Testis (tissue), 5 donors: Measurements from ENCODE around the gene RFTN1.

GRCh38 chr3:16063515-16064085 is 110.9 kb upstream of the GALNT15 start:
- PRO-cap, 3 experiments: no peak in any of the 3 experiments
- RAMPAGE, long total RNA, 2 experiments: no peak in any of the 2 experiments
- RRBS: no CpG with 5 or more reads among the region's 3 CpGs

DNA sequence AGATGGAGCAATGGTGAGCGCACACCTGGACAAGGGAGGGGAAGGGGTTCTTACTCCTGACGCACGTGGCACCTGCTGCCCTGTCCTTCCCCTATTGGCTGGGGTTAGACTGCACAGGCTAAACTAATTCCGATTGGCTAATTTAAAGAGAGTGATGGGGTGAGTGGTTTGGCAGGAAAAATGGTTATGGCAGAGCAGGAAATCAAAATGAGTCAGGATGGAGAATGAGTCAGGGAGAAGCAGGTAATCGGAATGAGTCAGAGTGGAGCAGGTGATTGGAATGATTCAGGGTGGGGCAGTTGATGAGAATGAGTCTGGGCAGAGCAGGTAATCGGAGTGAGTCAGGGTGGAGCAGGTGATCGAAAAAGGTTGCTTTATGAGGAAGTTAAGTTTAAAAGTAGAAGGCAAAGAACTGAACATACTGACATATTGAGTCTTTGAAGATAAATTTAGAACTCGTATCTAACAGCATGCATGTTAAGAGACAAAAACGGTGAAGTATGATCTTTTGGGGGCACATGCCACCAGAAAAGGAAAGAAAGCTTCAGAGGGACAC is 73.0 kb upstream of the GALNT15 start:
- PRO-cap, 3 experiments: no peak in any of the 3 experiments
- RAMPAGE, long total RNA, 2 experiments: no peak in any of the 2 experiments
- RRBS: no CpG with 5 or more reads among the region's 9 CpGs

DNA sequence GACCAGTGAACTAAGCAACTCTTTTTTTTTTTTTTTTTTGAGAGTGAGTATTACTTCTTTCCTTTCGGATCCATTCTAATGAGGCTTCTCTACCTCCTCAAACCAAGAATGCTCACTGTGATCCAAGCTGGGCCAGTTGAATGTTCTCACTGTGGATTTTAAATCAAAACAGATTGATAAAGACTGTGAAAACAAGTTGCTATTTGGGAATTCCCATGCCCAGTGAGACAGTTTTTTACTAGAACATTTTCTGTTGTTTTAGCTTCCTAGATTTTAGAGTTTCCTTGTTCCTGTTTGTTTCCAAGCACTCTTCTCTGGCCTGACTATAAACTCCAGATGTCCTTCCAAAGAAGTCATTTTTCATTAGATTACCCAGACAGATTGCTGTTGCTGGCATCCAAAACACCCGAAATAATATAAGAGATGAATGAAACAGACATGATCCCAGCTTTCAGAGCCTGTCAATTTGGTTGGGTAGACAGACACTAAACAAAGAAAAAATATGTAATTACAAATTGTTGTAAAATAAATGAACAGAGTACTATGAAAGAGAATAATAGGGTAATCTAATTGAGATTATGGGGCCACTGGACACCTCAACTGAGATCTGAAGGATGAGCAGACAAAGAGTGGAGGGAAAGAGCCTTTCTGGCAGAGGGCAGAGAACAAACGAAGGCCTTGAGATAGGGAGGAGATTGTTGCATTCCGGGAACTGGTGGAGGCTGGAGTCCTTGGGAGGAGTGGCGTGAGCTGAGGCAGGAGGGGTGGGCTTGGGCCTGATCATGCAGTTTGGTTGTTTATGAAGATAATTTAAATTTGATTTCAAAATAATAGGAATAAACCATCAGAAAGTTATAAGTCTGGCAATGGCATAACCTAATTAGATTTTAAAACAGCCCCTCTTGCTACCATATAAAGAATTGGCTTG is 59.8 kb upstream of the GALNT15 start:
- PRO-cap, 3 experiments: peak in 1 of 3 experiments; most common plus-strand start position 752 of the sequence (in 1); most common minus-strand start position 697 of the sequence (in 1)
- RAMPAGE, long total RNA, 2 experiments: no peak in any of the 2 experiments
- RRBS: no CpG with 5 or more reads among the region's 5 CpGs

DNA sequence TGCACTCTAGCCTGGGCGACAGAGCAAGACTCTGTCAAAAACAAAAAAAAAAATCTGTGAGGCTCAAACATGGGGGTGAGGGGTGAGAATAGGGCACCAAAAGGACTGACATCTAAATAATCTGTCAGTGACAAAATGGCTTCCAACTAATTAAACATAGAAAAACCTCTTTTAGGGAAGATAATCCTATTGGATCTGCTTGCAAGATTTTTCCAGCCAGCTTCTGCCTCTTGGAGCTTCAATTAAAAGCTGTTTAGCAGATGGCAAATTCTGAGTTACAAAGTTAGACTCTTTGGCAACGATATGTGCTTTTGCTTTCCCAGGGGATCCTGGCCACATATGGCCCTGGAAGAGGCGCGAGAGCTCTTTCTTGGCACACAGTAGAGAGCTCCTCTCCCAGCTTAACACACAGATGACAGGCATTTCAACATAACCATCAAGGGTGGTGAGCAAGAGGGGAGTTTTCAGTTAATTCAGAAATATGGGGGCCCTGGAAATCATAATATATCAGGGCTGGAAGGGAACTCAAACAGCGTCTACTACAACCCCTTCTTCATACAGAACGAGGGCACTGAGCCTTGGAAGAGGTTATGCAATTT is 41.6 kb upstream of the GALNT15 start:
- PRO-cap, 3 experiments: no peak in any of the 3 experiments
- RAMPAGE, long total RNA, 2 experiments: no peak in any of the 2 experiments
- RRBS: no CpG with 5 or more reads among the region's 6 CpGs

- PRO-cap, 3 experiments: peak in 3 of 3 experiments; most common plus-strand start chr3:16178463 (in 1); most common minus-strand start chr3:16178386 (in 2)
- RAMPAGE, long total RNA, 2 experiments: no peak in any of the 2 experiments
- RRBS: no CpG with 5 or more reads among the region's 23 CpGs
Measured at GRCh38 chr3:16178147-16178812, 3.8 kb downstream of the GALNT15 start.

GRCh38 chr3:16278816-16279855 is 14.1 kb downstream of the OXNAD1 start:
- PRO-cap, 3 experiments: no peak in any of the 3 experiments
- RAMPAGE, long total RNA, 2 experiments: no peak in any of the 2 experiments
- RRBS: no CpG with 5 or more reads among the region's 4 CpGs

DNA sequence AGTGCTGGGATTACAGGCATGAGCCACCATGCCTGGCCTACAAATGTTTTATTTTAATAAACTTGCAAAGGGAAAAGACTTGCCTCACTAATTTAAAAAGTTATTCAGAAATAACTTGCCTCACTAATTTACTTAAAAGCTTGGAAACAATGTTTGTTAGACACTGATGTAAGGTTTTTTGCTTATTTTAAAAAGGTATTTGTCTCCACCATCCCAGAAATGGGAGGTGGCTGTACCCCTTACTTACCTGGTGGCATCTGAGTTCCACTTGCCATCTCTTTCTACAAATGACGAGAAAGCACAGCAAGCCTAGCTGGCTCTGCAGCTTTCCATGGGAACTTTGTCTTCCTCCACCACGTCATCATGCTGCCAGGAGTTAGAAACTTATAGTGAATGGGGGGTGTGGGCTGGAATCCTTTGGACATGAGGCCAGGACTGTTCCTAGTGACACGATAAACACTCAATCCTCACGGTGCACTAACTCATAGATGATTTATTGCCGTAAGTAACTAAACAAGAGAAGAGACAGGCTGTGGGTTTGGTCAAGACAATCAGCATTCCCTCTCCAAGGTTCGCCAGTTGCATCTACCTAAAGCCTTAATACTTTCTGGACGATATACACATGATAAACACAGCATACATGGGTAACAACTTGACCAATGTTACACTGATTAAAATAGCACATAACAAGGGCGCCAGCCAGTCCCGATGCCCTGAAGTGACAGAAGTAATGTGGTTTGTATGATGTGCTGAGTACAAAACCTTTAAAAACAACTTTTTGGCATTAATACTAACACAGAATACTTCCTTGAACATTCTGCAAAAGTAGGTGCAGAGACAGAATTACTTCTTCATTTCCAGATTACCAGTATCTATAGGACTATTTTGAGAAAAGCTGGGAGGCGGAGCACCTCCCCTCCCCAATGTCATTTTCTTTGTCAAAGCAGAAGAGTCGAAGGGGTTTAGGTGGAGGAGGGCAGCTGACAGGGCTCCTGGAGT is 50.7 kb downstream of the OXNAD1 start:
- PRO-cap, 3 experiments: no peak in any of the 3 experiments
- RAMPAGE, long total RNA, 2 experiments: no peak in any of the 2 experiments
- RRBS: no CpG with 5 or more reads among the region's 11 CpGs

DNA sequence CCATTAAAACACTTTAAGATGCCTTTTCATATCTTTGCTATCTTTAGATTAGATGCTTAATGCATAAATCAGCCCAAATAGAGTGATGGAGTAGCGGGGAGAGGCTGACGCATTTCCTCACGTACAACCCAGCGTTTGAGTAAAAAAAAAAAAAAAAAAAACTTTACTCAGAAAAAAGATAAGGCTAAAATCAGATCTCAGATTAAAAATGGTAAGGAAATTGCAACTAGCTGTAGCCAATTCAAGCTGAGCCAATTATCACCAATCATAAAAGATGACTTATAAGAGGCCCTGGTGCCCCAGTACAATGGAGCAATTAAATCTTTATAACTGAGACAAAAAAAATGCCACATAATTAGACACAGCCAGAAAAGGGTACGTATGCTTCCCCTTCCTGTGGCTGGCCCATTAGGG is 45.0 kb downstream of the RFTN1 start:
- PRO-cap, 3 experiments: no peak in any of the 3 experiments
- RAMPAGE, long total RNA, 2 experiments: no peak in any of the 2 experiments
- RRBS: no CpG with 5 or more reads among the region's 5 CpGs

- PRO-cap, 3 experiments: peak in 3 of 3 experiments; most common plus-strand start chr3:16513775 (in 2); most common minus-strand start chr3:16513705 (in 2)
- RAMPAGE, long total RNA, 2 experiments: start-site peak on the minus strand in 2 of 2 experiments, at chr3:16513494-16513680 at its widest, 21 to 108 reads per replicate
- RRBS: 2% methylated on average over 51 of the region's 77 CpGs
Measured at GRCh38 chr3:16513401-16514163, at the start of gene RFTN1. TSS of gene RFTN1 (minus strand) at chr3:16513699.

GRCh38 chr3:16897191-16897481 is 12.4 kb downstream of the PLCL2 start:
- PRO-cap, 3 experiments: no peak in any of the 3 experiments
- RAMPAGE, long total RNA, 2 experiments: no peak in any of the 2 experiments
- RRBS: no CpG with 5 or more reads among the region's 1 CpG

- PRO-cap, 3 experiments: peak in 1 of 3 experiments; most common minus-strand start chr3:16924127 (in 1)
- RAMPAGE, long total RNA, 2 experiments: no peak in any of the 2 experiments
- RRBS: no CpG with 5 or more reads among the region's 1 CpG
Measured at GRCh38 chr3:16924028-16924302, 39.2 kb downstream of the PLCL2 start.

- PRO-cap, 3 experiments: no peak in any of the 3 experiments
- RAMPAGE, long total RNA, 2 experiments: no peak in any of the 2 experiments
- RRBS: no CpG with 5 or more reads among the region's 4 CpGs
Measured at GRCh38 chr3:16987073-16987448, 102.3 kb downstream of the PLCL2 start.

- PRO-cap, 3 experiments: no peak in any of the 3 experiments
- RAMPAGE, long total RNA, 2 experiments: no peak in any of the 2 experiments
- RRBS: no CpG with 5 or more reads among the region's 8 CpGs
Measured at GRCh38 chr3:17014413-17015132, 129.8 kb downstream of the PLCL2 start.

DNA sequence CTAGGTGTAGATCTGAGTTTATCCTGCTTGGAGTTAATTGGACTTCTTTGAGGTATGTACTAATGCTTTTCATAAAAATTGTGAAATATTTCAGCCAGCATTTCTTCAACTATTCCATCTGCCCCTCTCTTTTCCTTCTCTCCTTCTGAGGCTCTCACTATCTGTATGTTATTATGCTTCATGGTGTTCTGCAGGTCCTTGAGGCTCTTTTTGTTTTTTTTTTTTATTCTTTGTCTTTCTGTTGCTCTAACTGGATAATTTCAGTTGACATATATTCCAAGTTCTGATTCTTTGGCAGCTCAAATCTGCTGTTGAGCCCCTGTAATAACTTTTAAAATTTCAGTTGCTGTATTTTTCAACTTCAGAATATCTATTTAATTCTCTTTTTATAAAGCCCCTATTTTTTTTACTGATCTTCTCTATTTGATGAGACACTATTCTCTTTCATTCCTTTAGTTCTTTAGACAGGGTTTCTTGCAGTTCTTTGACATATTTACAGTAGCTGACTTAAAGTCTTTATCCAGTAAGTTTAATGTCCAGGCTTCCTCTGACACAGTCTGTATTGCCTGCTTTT is 334.2 kb downstream of the PLCL2 start:
- PRO-cap, 3 experiments: no peak in any of the 3 experiments
- RAMPAGE, long total RNA, 2 experiments: no peak in any of the 2 experiments

DNA sequence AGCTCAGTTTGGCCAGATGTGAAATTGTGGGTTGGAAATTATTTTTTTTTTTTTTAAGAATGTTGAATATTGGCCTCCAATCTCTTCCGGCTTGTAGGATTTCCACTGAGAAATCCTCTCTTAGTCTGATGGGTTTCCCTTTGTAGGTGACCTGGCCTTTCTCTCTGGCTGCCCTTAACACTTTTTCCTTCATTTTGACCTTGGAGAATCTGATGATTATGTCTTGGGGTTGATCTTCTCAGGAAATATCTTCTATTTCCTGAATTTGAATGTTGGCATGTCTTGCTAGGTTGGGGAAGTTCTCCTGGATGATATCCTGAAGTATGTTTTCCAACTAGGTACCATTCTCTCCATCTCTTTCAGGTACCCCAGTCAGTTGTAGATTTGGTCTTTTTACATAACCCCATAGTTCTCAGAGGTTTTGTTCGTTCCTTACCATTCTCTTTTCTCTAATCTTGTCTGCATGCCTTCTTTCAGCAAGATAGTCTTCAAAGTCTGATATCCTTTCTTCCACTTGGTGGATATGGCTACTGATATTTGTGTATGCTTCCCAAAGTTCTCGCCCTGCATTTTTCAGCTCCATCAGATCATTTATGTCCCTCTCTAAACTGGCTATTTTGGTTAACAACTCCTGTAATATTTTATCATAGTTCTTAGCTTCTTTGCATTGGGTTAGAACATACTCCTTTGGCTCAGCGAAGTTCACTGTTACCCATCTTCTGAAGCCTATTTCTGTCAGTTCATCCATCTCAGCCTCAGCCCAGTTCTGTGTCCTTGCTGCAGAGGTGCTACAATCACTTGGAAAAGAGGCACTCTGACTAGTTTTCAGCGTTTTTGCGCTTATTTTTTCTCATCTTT is 249.0 kb downstream of the TBC1D5 start:
- PRO-cap, 3 experiments: no peak in any of the 3 experiments
- RAMPAGE, long total RNA, 2 experiments: no peak in any of the 2 experiments
- RRBS: no CpG with 5 or more reads among the region's 6 CpGs

DNA sequence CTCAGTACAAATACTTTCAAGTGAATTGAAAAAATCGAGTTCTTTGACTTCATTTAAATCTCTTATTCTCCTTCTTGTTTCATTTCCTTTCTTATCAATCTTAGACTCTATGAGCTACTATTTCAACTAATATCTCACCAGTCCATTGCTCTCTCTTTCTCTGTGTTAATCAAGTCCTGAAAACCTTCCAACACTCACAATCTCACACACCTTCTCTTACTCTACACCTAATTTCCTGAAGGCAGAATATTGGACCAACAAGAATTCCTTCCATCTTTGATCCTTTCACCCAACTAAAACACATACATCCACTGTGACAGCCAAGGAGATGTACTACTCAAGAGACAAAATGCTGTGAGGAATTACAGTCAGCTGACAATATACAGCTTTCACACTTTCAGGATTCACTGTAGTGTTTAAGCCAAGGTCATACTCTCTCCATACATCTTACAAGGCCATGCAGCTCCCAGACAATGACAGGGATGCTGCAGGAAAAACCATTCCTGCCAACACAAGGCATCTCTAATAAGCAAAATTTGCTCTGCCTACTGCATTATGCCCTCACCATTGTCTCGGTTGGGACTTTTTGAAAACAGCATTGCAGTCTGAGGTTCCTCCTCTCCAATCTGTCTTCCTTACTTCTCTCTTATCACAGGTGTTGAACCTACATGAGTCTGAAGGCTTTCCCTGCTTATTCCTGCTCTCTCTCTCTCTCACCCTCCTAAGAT is 170.8 kb downstream of the TBC1D5 start:
- PRO-cap, 3 experiments: no peak in any of the 3 experiments
- RAMPAGE, long total RNA, 2 experiments: no peak in any of the 2 experiments
- RRBS: no CpG with 5 or more reads among the region's 2 CpGs

GRCh38 chr3:18425582-18426537 is 721 bp upstream of the SATB1 start:
- PRO-cap, 3 experiments: peak in 3 of 3 experiments; most common plus-strand start chr3:18425699 (in 1); most common minus-strand start chr3:18425806 (in 2)
- RAMPAGE, long total RNA, 2 experiments: no peak in any of the 2 experiments
- RRBS: 1% methylated on average over 22 of the region's 57 CpGs

DNA sequence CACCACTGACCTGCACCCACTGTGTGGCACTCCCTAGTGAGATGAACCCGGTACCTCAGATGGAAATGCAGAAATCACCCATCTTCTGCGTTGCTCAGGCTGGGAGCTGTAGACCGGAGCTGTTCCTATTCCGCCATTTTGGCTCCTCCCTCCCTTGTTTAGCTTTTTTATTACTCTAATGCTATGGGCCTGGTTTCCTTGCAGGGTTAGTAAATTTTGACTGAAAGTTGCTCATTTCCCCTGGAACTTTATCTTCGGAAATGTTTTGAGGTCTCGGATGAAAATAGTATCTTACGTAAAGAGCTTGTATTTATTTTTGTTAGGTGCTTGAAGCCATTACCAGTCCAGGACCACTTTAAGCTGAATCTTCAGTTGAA is 269.0 kb upstream of the SATB1 start:
- PRO-cap, 3 experiments: peak in 1 of 3 experiments; most common minus-strand start position 140 of the sequence (in 1)
- RAMPAGE, long total RNA, 2 experiments: no peak in any of the 2 experiments
- RRBS: no CpG with 5 or more reads among the region's 7 CpGs

GRCh38 chr3:18745448-18745932 is 320.4 kb upstream of the SATB1 start:
- PRO-cap, 3 experiments: peak in 1 of 3 experiments; most common plus-strand start chr3:18745788 (in 1); most common minus-strand start chr3:18745591 (in 1)
- RAMPAGE, long total RNA, 2 experiments: no peak in any of the 2 experiments
- RRBS: no CpG with 5 or more reads among the region's 7 CpGs

DNA sequence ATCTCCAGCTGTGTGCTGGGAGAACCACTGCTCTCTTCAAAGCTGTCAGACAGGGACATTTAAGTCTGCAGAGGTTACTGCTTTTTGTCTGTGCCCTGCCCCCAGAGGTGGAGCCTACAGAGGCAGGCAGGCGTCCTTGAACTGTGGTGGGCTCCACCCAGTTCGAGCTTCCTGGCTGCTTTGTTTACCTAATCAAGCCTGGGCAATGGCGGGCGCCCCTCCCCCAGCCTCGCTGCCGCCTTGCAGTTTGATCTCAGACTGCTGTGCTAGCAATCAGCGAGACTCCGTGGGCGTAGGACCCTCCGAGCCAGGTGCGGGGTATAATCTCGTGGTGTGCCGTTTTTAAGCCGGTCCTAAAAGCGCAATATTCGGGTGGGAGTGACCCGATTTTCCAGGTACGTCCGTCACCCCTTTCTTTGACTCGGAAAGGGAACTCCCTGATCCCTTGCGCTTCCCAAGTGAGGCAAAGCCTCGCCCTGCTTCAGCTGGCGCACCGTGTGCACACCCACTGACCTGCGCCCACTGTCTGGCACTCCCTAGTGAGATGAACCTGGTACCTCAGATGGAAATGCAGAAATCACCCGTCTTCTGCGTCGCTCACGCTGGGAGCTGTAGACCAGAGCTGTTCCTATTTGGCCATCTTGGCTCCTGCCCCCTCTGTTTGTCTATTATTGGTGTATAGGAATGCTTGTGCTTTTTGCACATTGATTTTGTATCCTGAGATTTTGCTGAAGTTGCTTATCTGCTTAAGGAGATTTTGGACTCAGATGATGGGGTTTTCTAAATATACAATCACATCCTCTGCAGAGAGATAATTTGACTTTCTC is 45.4 kb upstream of the KCNH8 start:
- PRO-cap, 3 experiments: no peak in any of the 3 experiments
- RAMPAGE, long total RNA, 2 experiments: no peak in any of the 2 experiments
- RRBS: no CpG with 5 or more reads among the region's 29 CpGs